Transverse colon (tissue), 4 donors: ENCODE data around the genes ATF7IP2 and TEKT5.

DNA sequence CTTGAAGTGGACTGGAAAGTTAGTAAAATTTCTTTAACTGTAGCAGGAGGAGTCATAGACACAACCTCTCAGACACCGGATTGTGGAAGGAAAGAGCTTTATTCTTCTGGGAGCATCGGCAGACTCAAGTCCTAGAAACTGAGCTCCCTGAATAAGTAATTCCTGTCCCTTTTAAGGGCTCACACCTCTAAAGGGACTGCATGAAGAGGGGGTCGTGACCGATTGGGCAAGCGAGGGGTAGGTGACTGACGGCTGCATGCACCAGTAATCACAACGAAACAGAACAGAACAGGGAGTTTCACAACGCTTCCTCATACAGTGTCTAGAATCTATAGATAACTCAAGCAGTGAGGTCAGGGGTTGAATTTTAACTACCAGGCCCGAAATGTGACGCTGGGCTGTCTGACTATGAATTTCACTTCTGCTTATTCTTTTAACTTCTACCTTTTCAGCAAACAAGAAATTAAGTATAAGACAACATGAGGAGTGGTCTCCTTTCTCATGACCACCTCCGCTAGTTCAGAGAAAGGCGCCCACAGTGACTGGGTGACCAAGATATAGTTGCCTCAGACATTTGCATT lies 88.5 kb upstream of the ATF7IP2 start:
- PRO-cap, result no peak
- RAMPAGE, long total RNA, 4 experiments, result no peak in any of the 4 experiments

- PRO-cap, result bidirectional peak, plus-strand start at chr16:10386089, minus-strand start at chr16:10386095
- RAMPAGE, long total RNA, 4 experiments, result start-site peak on the plus strand in 3 of 4 experiments, at chr16:10386015-10386265 at its widest, 21 to 87 reads per replicate
These were observed at the start of gene ATF7IP2 for GRCh38 chr16:10385748-10386518. Gene ATF7IP2, plus strand, starts transcription at chr16:10386061.

GRCh38 chr16:10616948-10617690 lies 36.7 kb upstream of the EMP2 start:
- PRO-cap, result bidirectional peak, plus-strand start at chr16:10617484, minus-strand start at chr16:10617350
- RAMPAGE, long total RNA, 4 experiments, result no peak in any of the 4 experiments

GRCh38 chr16:10688284-10688774 lies 6.4 kb downstream of the TEKT5 start:
- PRO-cap, result bidirectional peak, plus-strand start at chr16:10688582, minus-strand start at chr16:10688533
- RAMPAGE, long total RNA, 4 experiments, result no peak in any of the 4 experiments

GRCh38 chr16:10694654-10695138 lies at the start of gene TEKT5:
Gene TEKT5, minus strand, starts transcription at chr16:10694930.
- PRO-cap, result no peak
- RAMPAGE, long total RNA, 4 experiments, result no peak in any of the 4 experiments

GRCh38 chr16:10741867-10742405 lies 1.7 kb upstream of the NUBP1 start:
- PRO-cap, result no peak
- RAMPAGE, long total RNA, 4 experiments, result no peak in any of the 4 experiments

DNA sequence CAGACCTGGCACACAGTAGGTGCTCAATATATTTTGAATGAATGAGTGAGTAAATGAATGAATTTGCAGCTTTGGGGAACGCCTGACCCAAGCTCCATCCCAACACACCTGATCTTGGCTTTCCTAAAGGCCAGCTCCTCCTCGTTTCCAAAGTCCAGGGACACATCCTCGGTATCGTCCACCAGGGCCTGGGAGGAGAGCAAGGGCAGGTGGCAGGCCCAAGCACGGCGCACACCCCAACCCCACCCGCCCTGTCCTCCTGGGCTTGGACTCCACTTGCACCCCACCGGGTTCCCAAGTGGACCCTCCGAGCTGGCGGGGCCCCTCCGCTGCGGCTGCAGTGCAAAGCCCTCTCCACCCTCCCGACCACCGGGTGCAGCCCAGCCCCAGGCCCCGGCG lies 600 bp downstream of the TVP23A start:
- PRO-cap, result no peak
- RAMPAGE, long total RNA, 4 experiments, result no peak in any of the 4 experiments

DNA sequence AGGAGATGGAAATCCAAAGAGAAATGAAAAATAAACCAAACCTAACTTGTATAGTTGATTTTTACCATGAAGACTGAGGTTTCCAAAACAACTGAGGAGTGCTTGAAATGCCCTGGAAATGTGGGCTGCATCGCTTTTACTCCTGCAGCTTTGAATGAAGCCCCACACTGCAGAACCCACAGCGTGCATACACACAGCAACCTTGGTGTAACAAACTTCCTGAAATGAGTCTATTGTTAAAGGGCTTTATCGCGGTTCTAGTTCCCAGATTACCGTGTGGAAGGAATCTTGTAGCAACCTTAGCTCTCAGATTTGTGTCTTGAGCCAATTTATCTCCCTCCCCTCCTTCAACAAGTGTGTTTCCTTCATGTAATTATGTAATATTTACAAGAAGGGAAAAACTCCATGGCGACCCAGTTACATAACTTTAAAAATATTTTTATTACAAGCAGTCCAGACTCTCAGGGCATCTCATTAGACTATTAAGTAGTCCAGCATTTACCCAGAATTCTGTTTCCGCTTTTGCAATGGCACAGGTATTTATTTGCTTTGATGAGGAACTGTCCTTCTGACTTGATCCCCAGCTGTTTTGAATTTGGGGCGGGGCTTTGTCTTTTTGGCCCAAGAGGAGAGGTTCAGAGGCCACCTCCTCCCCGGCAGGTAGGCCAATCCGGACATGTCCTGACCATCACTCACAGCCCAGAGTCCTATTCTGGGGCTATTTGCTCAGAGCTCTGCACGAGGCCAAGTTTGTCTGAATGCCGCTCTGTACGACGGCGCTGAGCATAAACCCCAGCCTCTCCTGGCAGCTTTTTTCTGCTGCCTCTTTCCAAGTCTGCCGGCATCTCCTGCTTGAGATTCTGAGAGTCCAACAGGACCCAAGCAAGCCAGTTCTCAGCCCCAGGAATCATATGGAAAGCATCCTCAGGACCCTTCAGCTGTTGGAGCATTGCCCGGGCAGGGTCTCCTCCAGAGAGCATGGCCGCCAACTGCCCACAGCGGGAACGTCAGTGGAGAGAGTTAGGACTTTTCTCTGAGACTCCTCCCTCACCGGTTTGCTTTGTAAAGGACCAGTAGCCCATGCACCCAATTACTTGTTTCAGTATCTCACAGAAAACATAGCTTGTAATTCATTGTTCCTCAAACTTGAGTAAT lies 35.6 kb downstream of the CLEC16A start:
- PRO-cap, result no peak
- RAMPAGE, long total RNA, 4 experiments, result no peak in any of the 4 experiments

GRCh38 chr16:11155276-11156097 lies 100.5 kb downstream of the SOCS1 start:
- PRO-cap, result unidirectional peak, plus-strand start at chr16:11155743
- RAMPAGE, long total RNA, 4 experiments, result no peak in any of the 4 experiments

DNA sequence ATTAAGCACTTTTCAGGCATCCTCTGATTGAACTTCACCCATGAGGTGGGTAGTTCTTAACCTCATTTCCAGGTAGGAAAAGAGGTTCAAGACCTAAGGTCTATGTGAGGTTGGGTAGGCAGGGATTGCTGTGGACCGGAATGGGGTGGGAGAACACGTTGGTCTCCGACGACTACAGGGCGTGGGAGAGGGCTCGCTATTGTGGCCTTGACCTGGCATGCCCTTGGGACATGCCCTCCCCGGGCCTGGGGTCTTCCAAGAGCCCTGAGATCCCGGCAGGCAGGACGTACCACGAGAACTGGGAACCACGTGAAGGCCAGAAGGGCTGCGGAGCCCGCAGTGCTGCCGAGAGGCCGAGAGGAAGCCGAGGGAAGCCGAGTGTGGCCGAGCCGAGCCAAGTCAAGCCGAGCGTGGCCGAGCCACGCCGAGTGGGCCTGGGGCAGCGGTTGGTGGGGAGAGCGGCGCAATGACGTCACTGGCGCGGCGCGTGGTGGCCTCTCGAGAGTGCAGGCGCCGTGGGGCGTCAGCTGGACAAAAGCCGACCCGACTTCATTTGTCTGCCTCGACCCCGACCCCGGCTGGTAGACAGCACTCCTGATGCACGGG lies 6.8 kb downstream of the SOCS1 start:
- PRO-cap, result no peak
- RAMPAGE, long total RNA, 4 experiments, result no peak in any of the 4 experiments

GRCh38 chr16:11311670-11312062 lies 30.5 kb upstream of the PRM1 start:
- PRO-cap, result no peak
- RAMPAGE, long total RNA, 4 experiments, result no peak in any of the 4 experiments

- PRO-cap, result no peak
- RAMPAGE, long total RNA, 4 experiments, result no peak in any of the 4 experiments
These were observed 11.5 kb upstream of the RMI2 start for GRCh38 chr16:11333563-11334272.

DNA sequence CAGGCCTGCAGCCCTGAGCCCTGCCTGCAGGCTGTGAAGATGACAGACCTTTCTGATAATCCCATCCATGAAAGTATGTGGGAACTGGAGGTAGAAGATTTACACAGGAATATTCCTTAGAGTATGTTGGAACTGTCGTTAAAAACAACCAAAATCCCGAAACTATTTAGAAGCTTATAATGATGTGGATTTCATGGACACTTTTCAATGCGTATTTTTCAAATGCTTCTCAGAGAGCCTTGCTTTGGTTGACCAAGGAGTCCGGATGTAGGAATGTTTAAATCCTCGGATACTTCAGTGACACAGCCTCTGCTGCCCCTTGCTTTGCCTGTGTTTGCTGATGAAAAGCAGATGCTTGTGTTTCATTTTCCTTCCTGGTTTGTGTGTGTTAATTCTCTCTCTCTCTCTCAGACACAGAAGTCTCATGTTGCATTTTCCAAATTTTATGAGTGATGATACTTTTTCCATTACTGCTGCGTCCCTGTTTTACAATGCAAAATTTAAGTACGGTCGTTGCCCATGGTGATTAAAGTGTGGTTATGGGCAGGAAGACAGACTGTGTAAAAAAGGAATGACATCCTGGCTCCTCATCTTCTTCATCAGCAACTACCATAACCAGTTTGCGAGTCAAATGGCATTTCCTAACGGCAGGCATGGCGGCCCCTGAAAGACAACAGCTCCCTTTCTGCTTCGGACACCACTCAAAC lies 5.6 kb downstream of the RMI2 start:
- PRO-cap, result no peak
- RAMPAGE, long total RNA, 4 experiments, result no peak in any of the 4 experiments

DNA sequence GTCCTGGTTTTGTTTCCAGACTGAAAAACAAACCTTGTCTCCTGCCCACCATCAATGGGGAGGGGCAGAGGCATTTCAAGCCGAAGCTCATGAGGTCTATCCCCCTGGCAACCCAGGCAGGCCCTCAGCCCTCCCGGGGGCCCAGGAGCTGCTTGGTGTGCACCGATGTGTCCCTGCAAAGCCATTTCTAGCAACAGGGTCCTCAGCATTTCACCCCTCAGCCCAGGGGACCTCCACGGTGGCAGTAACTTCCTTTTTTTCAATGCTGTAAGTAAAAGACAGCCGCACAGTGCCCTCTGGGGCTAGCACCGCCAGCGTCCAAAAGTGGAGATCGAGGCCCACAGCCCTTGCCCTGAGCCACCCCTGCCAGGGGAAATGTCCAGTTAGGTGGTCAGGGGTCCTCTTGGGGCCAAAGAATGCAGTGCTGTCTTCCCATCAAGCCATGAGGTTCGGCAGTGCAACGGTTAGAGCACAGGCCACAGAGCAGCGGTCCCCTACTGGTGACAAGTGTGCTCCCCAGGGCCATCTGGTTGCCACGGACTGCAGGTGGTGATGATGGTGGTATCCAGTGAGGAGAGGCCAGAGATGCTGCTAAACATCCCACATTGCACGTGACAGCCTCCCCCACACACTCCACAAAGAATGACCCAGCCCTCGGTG lies 20.2 kb downstream of the ENSG00000188897 start:
- PRO-cap, result no peak
- RAMPAGE, long total RNA, 4 experiments, result no peak in any of the 4 experiments

DNA sequence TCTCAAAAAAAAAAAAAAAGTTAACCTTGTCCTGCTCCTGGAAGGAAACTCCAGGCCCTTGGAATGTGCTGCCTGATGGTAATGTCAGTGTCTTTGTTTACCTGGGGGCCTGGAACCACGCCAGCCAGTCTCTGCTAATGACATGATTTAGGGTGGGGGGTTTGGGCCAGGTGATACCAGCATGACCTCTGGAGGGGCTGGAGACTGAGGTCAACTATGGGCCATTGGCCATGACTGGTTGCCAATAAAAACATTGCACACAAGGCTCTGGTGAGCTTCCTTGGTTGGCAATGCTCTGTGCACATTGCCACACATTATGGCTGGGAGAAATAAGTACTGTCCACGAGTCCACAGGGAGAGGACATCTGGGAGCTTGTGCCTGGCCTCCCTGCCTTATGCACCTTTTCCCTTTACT lies 7.2 kb upstream of the ENSG00000188897 start:
- PRO-cap, result unidirectional peak, plus-strand start at position 332 of the sequence
- RAMPAGE, long total RNA, 4 experiments, result no peak in any of the 4 experiments

- PRO-cap, result no peak
- RAMPAGE, long total RNA, 4 experiments, result no peak in any of the 4 experiments
These were observed 8.4 kb upstream of the ENSG00000188897 start for GRCh38 chr16:11535352-11536038.

DNA sequence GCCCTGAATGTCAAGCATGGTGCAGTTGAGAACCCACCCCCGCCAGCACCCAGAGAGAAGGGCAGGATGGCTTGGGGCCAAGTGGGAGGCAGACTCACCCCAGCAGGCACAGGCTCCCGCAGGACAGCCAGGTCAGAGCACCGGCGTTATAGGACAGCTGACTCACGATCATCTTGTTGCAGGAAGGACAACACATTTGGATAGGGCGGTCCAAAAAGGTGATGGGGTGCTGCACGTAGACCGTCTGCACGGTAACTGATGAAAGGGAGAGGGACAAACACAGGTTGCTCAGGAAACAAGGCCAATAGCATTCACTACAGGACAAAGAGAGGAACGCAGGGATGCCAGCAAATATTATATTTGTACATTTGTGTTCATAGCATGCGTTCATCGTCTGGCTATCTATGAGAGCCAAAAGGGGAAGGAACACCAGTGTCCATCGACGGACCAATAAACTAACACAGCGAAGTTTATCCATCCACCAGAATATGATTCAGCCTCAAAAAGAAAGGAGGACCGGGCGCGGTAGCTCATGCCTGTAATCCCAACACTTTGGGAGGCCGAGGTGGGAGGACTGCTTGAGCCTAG lies 26.5 kb upstream of the ENSG00000188897 start:
- PRO-cap, result no peak
- RAMPAGE, long total RNA, 4 experiments, result no peak in any of the 4 experiments

GRCh38 chr16:11556594-11557703 lies 29.8 kb downstream of the LITAF start:
- PRO-cap, result no peak
- RAMPAGE, long total RNA, 4 experiments, result start-site peak on the minus strand in 1 of 4 experiments, at chr16:11556663-11556864 at its widest, 7 to 9 reads per replicate

DNA sequence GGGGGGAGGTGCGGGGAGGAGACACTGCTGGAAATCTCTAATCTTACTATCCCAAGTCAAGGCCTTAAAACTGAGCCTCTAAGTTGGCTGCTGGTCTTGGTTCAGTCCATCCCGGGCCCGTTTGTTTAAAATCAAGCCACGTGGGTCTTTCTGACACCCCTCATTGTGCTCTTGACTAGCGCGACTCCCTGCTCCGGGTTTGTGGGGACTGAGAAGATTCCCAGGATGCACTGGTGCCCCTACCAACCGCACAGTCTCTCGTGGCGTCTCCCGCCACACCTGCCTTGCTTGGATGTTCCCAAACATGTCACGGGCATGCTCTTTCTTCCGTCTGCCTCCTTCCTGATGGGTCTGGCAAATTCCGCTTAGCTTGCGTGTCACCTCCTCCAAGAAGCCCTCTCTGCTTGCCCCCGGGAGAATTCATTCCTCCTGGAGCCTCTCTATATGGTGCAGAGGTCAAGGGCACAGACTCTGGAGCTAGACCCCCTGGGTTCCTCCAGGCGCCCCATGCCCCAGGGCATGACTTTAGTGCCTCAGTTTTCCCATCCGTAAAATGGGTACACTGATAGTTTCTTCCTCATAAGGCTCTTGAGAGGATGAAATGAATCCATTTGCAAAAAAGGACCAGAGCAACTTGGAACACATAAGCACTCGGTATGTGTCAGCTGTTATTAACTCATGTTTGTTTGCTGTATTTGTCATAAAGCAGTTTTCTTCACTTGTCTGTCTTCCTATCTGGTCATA lies 21.1 kb downstream of the LITAF start:
- PRO-cap, result no peak
- RAMPAGE, long total RNA, 4 experiments, result no peak in any of the 4 experiments

DNA sequence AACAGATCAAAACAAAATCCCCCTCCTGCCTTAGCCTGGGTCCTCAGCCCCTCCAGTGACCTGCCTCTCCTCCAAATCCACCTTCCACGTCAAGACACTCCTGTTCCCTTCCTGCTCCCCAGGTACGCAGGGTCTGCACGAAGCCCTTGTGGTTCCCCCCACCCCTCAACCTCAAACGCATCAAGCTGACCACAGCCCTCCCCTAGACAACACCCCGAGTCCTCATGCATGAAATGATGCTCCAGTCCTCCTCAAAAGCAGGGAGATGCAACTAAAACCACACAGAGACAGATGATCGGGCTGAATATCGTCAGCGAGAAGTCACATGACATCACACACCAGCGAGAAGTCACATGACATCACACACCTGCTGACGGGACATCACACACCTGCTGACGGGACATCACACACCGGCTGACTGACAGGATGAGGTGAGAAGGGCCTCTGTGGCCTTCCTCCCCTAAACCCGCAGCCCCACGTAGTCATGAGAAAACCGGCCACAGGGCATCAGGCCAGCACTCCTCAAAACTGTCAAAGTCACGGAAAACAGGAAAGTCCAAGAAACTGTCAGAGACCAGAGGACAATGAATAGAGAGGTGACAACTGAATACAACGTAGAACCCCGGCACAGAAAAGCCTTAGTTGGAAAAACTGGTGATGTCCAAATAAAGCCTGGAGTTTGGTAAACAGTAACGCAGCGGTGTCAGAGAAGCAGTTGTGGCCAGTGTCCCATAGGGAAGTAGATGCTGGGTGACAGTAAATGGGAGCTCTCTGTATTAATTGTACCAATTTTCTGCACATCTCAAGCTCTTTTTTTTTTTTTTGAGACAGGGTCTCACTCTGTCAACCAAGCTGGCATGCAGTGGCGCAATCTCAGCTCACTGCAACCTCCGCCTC lies 14.3 kb downstream of the LITAF start:
- PRO-cap, result no peak
- RAMPAGE, long total RNA, 4 experiments, result start-site peak on the minus strand in 1 of 4 experiments, centred at position 157 of the sequence, 5 reads per replicate